Measurements from ENCODE around the gene FOSB.

DNA sequence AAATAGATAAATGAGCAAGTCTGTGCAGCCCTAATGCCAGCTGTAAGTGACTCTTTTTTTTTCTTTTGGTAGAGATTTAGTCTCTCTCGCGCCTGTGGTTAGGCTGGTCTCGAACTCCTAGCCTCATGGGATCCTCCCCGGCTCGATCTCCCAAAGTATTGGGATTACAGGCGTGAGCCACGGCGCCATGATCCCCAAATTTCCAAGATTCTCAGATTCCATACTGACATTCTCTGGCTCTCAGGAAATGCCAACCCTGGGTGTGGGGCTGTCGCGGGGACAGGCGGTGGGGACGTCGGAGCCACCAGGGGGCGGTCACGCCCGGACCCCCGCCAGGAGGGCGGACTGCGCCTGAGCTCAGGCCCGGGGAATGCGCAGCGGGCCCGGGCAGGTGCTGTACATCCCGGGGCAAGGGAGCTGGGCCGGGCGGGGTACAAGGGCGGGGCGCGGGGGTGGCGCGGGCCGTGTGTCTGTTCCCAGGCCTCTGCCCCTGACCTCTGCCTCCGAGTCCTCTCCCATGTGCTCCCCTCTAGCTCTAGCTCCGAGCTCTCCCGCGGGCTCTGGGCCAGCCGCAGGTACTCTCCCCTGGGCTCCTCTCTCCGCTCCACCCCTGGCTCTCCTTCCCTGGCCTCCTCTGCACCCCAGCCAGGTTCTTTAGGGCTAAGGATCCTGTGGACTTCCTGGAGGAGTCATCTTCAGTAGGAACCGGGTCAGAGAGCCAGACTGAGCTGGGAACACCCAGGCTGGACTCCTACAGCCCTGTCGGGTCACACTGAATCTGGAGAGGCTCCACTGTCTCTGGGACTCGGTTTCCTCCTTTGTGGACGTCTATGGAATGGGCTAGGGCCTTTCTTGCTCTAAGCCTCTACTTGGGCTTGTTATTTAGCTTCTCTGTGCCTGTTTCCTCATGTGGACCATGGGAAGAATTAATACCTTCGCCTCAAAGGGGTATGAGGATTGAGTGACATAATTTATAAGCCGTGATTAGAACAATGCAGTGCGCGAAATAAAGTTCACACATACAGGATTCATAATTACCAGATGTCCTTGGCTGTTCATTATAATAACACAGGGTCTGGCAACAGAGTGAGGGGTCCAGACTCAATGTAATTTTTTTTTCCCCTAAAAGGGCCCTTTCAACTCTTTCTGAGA, 2.3 kb downstream of the PPP1R13L start:
- PRO-cap, result no peak
- RAMPAGE, long total RNA, 4 experiments, result no peak in any of the 4 experiments

DNA sequence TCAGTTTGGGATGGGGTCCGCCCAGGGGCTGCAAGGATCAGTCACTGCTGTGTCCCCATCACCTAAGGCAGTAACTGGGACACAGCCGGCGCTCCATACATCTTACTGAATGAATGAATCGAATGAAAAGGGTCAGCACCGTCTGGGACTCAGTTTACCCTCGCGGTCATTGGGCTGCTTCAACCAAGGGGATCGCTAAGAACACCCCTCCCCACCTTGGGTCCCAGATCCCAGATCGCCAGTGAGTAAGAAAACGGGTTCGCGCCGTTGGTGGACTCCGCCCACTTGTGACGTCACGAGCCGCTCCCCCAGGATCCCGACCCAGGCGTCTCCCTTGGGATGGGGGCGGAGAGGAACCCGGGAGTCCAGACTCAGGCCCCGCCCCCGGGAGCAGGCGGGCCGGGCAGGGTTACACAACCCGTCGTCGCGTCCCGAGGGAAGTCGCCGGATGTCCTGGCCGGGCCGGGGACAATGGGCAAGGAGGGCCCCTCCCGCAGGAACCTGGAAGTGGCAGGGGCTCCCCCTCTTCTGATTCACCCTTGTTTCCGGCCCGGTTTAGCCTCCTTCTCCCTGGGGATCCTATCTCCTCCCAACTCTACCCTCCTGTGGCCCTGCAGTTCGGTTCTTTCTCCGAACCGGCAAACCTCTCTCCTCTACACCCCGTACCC, 19.6 kb upstream of the ERCC1 start:
- PRO-cap, result bidirectional peak, plus-strand start at position 421 of the sequence, minus-strand start at position 243 of the sequence
- RAMPAGE, long total RNA, 4 experiments, result no peak in any of the 4 experiments

DNA sequence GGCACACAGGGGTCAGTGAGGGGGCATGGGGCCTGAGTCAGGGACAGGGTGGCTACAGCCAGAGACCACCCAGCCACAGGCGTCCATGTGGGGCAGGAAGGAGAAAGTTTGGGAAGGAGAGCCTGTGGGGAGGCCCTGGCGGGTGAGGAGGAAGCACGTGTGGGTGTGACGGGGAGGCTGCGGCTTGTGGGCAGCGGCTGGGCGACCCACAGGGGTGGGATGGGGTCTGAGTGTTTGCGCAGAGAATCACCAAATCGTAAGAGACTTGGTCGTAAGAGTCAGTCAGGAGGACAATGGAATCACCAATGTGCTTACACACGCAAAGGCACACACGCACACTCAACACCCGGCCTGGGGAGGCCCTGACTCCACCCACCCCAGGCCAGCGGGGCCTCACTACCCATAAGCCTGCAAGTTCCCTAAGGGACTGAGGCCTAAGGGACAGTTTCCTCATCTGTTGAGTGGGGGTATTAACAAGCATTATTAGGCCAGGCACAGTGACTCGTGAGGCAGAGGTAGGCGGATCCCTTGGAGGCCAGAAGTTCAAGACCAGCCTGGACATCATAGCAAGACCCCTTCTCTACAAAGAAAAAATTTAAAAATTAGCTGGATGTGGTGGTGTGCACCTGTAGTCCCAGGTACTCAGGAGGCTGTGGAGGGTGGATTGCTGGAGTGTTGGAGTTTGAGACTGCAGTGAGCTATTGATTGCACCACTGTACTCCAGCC, 11.6 kb upstream of the FOSB start:
- PRO-cap, result no peak
- RAMPAGE, long total RNA, 4 experiments, result no peak in any of the 4 experiments

- PRO-cap, result unidirectional peak, plus-strand start at chr19:45467996
- RAMPAGE, long total RNA, 4 experiments, result start-site peak on the plus strand in 4 of 4 experiments, at chr19:45467993-45468027 at its widest, 176 to 715 reads per replicate
These were observed at the start of gene FOSB for GRCh38 chr19:45467262-45468102. Gene FOSB (plus strand): TSS chr19:45467996.

DNA sequence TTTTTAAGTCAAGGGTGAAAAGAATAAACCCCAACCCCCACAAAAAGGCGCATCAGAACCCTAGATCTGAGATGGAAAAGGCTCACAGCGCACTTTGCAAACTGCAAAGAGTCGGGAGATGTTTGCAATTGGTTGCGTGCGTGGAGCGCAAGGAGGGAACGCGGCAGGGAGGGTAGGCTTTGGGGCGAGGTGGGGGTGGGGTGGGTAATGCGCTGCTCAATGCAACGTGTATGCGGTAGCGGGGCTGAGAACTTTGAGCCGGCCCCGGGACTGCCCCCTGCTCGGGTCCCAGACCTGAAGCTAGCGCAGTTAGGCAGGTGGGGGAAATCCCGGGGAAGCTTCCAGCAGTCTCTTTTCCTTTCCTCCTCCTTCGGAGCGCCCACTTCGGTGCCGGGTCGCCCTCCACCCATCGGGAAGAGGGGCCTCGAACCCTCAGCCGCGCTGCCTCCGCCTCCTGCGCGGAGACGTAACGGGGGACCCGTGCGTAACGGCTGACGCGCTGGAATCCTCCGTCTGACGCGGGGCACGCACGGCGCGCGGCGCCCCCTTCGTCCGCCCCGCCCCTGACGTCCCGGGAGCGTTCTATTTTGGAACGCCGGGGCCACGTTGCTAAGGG, 1.1 kb downstream of the FOSB start:
- PRO-cap, result bidirectional peak, plus-strand start at position 227 of the sequence, minus-strand start outside the sequence; bidirectional peak, plus-strand start at position 432 of the sequence, minus-strand start at position 255 of the sequence; bidirectional peak, plus-strand start outside the sequence, minus-strand start at position 511 of the sequence
- RAMPAGE, long total RNA, 4 experiments, result no peak in any of the 4 experiments

GRCh38 chr19:45471917-45472249, 4.1 kb downstream of the FOSB start:
- PRO-cap, result unidirectional peak, plus-strand start at chr19:45472132
- RAMPAGE, long total RNA, 4 experiments, result no peak in any of the 4 experiments

- PRO-cap, result bidirectional peak, plus-strand start at chr19:45478481, minus-strand start at chr19:45478223; bidirectional peak, plus-strand start at chr19:45478673, minus-strand start at chr19:45478650
- RAMPAGE, long total RNA, 4 experiments, result no peak in any of the 4 experiments
These were observed 10.9 kb downstream of the FOSB start for GRCh38 chr19:45478356-45479430.

GRCh38 chr19:45506666-45507091, 600 bp upstream of the VASP start:
- PRO-cap, result no peak
- RAMPAGE, long total RNA, 4 experiments, result no peak in any of the 4 experiments

DNA sequence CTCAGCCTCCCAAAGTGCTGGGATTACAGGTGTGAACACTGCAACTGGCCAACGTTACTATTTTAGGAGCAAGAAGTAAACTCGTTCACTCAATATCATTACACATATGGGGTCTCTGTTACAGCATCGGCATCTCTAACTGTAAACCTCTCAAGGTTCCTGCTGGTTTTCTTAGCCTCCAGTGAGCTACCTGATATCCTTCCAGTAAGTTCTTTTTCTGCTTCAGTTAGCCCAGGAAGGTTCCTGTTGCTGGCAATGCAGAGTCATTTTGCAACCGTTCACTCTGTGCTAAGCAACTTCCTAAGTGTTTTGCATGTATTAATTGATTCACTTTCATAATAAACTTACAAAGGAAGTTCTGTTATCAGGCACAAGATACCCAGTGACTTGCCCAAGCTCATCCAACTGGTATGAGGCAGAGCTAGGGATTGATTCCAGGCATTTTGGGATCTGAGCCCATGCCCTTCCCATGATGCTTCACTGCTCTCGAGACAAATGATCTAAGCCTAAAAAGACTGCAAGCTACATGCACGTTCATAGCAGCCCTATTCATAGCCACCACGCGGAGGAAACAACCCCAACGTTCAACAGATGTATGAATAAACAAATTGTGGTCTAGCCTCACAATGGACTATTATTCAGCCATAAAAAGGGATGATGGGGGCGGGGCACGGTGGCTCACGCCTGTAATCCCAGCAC, 36.6 kb downstream of the VASP start:
- PRO-cap, result no peak
- RAMPAGE, long total RNA, 4 experiments, result no peak in any of the 4 experiments

DNA sequence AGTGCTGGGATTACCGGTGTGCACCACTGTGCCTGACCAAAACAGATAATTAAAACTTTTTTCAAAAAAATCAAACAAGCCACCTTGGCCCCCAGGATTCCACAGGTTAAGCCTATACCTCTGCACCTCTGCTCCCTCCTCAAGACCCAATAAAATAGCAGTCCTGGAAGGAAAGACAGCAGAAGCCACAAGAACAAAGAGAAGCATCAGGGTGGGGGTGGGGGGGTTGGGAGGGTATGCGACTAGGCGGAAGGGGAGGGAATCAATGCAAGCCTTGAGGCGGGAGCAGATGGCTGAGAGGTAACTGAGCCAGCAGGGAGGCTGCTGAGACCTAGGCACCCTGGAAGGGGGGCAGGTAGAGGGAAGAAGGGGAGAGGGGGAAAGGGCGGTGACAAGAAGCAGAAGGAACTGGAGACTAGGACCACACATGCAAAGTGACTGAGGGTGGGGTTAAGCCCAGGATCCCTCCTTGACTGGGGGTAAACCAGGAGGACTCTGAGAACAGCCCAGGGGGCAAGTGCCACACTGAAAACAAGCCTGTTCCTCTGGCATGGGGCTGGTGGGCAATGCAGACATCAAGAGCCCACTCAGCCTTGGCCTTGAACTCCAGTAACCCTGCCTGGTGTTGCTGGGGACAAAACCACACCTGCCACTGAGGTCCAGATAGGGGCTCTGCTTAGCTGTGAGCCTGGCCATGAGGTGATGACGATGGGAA, 20.5 kb downstream of the OPA3 start:
- PRO-cap, result no peak
- RAMPAGE, long total RNA, 4 experiments, result no peak in any of the 4 experiments

- PRO-cap, result no peak
- RAMPAGE, long total RNA, 4 experiments, result no peak in any of the 4 experiments
These were observed 13.2 kb downstream of the OPA3 start for GRCh38 chr19:45571444-45571801.

GRCh38 chr19:45597795-45598173, 4.2 kb downstream of the GPR4 start:
- PRO-cap, result no peak
- RAMPAGE, long total RNA, 4 experiments, result no peak in any of the 4 experiments

DNA sequence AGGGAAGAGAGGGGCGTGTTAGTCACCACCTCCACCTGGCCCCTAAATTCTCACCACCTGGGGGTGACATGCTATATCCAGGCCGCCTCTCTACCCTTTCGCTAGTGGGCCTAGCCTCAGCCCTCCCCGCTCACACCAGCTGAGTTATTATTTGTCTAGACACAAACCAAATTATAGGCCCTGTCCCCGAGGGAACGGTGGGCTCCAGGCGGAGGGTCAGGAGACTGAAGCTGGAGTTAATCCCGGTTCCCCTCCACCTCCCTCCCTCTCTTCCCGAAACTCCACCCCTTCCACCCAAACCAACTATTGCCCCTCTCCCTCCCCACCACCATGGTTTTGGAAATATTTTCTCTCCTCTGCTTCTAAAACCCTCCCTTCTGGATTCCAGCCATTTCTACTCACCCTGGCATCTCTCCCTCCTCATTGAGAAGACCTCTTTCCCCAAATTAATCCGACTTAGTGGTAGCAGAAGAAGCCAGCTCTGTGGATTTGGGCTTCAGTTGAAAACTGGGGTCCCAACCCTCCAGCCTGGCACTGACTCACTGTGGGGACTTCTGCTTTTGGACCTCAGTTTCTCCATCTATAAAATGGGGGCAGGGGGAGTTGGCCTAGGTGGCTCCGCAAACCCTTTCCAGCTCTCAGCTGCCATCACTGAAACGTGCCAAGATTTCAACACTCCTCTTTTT, 1.7 kb downstream of the GPR4 start:
- PRO-cap, result no peak
- RAMPAGE, long total RNA, 4 experiments, result no peak in any of the 4 experiments

GRCh38 chr19:45640883-45641911, 2.0 kb upstream of the EML2 start:
- PRO-cap, result unidirectional peak, minus-strand start at chr19:45641003
- RAMPAGE, long total RNA, 4 experiments, result no peak in any of the 4 experiments

DNA sequence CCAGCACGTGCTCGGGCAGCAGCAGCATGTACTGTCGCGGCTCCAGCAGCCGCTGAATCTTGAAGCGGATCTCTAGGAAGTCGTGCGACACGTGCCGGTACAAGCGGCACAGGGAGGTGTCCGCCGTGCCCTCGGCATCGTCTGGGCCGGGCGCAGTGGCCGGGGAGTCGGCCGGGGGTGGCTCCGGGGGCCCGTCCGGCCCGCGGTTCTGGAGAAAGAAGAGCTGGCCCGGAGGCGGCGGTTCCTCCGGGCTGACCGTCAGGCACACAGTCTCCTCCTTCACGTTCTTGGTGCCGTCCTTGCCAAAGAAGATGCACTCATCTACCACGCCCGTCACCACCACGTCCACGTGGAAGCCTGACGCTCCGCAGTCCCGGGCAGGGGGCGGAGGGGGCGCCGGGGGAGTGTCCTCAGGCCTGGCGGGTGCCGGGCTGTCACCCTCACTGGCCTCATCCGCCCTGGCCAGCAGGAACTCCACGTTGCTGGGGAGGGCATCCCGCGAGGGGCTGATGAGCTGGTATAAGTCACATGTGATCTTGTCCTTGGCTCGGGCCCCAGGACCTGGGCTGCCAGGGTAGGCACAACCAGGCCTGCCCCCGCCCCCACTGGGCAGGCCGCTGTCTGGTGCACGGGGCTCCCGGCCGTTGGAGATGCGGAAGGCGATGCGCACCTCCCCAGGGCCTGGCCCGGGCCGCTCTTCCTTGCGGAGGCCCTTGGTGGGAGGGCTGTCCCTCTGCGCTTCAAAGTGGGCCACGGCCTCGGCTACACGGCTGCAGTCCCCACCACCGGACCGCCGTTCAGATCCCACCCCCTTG, 18.4 kb downstream of the FBXO46 start:
- PRO-cap, result no peak
- RAMPAGE, long total RNA, 4 experiments, result no peak in any of the 4 experiments

DNA sequence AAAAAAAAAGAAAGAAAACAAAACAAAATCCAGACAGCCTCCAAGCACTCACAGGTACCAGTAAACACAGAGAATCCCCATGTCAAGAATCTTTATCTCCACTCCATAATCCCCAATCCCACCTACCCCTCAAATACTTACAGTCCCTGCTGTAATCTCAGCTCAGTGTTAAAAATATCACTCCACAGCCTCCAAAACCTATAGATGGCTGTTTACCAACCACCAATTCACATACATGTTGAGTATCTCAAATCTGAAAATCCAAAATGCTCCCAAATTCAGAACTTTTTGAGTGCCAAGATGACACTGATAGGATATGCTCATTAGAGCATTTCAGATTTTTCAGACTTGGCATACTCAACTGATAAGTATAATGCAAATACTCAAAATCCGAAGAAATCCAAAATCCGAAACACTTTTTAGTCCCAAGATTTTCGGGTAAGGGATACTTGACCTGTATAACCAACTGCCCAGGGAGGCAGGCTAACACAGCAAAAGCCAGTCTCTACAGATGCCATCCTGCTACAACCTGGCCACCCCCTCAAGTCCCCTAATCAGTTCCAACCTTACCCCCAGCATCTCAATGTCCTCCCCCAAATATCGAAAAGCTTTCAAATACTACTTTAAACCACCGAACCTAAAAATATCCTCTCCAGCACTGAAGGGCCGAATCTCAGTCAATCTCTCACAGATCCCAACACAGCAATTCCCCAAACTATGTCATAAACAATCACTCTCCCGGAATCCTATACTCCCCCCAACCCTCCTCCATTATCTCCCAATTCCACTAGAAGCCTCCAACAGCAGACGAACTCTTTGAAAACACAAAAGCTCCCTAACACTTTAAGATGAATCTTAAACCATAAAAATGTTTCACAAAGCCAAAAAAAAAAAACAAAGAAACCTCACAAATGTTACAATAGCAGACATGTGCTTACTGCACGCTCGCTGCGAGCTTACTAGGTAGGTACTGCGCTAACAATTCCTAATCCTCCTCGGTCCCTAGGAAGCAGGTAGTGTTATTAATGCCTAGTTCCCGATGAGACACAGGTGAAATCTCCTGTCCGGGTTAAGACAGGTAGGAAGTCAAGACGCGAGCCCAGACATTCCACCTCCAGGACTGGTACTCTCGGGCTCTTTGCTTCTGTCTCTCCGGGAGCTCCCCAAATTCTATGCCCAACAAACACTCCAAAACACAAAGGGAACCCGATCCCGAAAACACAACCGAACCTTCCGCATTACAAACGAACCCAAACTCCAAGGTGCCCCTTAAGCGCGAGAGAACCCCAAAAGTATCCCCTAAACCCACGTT, 14.4 kb downstream of the FBXO46 start:
- PRO-cap, result unidirectional peak, plus-strand start at position 1,106 of the sequence
- RAMPAGE, long total RNA, 4 experiments, result no peak in any of the 4 experiments

- PRO-cap, result bidirectional peak, plus-strand start at chr19:45717526, minus-strand start at chr19:45717295
- RAMPAGE, long total RNA, 4 experiments, result start-site peak on the minus strand in 1 of 4 experiments, at chr19:45717678-45717706 at its widest, 5 reads per replicate
These were observed 13.3 kb downstream of the FBXO46 start for GRCh38 chr19:45717130-45718034.

DNA sequence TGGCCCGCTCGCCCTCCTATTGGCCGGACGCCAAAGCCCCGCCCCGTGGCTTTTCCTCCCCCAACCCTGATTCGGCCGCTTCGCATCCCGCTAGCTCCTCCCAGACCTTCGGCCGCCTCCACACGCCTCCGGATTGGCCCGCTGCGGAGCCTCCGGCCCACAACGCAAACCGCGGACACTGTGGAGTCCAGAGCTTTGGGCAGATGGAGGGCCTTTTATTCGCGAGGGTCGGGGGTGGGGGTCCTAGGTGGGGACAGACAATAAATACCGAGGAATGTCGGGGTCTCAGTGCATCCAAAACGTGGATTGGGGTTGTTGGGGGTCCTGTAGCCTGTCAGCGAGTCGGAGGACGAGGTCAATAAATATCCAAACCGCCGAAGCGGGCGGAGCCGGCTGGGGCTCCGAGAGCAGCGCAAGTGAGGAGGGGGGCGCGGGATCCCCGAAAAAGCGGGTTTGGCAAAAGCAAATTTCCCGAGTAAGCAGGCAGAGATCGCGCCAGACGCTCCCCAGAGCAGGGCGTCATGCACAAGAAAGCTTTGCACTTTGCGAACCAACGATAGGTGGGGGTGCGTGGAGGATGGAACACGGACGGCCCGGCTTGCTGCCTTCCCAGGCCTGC, 580 bp upstream of the SIX5 start:
- PRO-cap, result bidirectional peak, plus-strand start at position 190 of the sequence, minus-strand start outside the sequence
- RAMPAGE, long total RNA, 4 experiments, result no peak in any of the 4 experiments

- PRO-cap, result no peak
- RAMPAGE, long total RNA, 4 experiments, result no peak in any of the 4 experiments
These were observed 1.7 kb upstream of the RSPH6A start for GRCh38 chr19:45816453-45817616.

GRCh38 chr19:45842938-45843448, 20.0 kb downstream of the SYMPK start:
- PRO-cap, result no peak
- RAMPAGE, long total RNA, 4 experiments, result no peak in any of the 4 experiments